Glomerular endothelial cell (primary cell): ENCODE results near the genes GTF2H2 and ZNF366.

DNA sequence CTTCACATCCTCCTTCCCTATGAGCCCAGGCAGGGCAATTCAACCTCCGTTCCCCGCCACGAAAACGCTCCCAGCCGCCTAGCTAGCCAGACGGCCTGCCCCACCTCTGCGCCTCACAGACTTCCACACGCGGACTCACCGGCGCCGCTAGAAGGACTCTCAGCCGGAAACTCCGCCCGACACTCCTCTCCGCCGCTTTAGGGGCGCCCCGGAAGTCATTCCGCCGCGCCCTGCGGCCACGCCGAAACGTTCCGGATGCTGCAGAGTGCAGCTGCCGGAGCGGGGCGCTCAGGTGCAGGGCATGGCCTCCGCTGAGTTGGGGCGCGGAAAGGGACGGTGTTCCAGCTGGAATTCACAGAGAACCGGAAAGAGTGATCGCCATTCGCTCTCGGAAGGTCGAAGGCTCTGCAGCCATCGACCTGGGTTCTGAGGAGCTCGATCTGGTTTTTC lies at the start of gene GTF2H2:
GTF2H2 (minus strand) TSS at position 161 of the 450 bp plus-strand sequence.
- RAMPAGE, long total RNA: no peak

GRCh38 chr5:71441505-71442070 lies 13.9 kb upstream of the BDP1 start:
- RAMPAGE, long total RNA: no peak

DNA sequence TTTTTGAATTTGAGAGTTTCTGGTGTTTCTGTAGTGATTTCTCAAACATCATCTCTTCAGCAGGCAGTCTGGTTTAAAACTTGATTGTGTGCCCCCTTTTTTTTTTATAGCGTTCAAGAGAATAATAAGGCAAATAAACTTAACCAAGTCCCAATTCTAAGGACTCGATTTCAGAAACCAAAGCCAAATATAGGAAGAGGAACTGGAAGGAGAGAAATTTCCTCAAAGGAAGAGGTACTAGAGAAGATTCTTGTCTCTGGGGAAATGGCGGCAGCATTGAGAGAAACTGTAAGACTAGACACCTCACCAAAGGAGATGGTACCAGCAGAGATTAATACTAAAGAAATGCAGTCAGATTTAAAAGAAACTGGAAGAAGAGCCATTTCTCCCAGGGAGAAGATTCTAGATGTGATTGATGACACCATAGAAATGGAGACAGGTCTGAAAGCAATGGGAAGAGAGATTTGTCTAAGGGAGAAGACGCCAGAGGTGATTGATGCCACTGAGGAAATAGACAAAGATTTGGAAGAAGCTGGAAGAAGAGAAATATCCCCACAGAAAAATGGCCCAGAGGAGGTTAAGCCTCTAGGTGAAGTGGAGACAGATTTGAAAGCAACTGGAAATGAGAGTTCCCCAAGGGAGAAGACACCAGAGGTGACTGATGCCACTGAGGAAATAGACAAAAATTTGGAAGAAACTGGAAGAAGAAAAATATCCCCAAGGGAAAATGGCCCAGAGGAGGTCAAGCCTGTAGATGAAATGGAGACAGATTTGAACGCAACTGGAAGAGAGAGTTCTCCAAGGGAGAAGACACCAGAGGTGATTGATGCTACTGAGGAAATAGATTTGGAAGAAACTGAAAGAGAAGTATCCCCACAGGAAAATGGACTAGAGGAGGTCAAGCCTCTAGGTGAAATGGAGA lies 54.2 kb downstream of the BDP1 start:
- RAMPAGE, long total RNA: no peak

DNA sequence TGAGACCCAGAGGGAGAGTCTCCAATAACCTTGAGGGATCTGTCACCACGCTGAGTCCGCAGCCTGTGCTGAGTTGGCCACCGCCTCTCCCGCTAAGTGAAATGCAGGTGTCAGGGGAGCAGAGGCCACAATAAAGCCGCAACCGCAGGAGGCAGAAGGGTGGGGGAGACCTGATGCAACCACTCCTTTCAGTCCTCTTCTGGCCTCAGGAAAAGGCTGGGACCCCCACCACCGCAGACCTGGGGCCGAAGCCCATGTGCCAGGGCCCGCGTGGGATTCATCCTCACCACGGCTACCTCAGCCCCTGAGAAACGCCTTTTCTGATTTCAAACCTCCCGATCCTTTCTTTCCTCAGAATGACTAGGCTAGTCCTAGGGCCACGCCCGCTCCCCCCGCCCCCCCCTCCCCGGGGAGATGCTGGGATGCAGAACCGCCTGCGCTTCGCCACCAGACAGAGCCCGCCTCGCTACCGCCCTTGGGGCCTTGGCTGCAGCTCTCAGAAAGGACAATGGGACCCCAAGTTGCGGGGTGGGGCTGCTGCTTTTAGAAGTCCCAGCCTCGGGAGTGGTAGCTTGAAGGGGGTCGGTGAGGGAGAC lies 719 bp downstream of the MAP1B start:
- RAMPAGE, long total RNA: no peak

DNA sequence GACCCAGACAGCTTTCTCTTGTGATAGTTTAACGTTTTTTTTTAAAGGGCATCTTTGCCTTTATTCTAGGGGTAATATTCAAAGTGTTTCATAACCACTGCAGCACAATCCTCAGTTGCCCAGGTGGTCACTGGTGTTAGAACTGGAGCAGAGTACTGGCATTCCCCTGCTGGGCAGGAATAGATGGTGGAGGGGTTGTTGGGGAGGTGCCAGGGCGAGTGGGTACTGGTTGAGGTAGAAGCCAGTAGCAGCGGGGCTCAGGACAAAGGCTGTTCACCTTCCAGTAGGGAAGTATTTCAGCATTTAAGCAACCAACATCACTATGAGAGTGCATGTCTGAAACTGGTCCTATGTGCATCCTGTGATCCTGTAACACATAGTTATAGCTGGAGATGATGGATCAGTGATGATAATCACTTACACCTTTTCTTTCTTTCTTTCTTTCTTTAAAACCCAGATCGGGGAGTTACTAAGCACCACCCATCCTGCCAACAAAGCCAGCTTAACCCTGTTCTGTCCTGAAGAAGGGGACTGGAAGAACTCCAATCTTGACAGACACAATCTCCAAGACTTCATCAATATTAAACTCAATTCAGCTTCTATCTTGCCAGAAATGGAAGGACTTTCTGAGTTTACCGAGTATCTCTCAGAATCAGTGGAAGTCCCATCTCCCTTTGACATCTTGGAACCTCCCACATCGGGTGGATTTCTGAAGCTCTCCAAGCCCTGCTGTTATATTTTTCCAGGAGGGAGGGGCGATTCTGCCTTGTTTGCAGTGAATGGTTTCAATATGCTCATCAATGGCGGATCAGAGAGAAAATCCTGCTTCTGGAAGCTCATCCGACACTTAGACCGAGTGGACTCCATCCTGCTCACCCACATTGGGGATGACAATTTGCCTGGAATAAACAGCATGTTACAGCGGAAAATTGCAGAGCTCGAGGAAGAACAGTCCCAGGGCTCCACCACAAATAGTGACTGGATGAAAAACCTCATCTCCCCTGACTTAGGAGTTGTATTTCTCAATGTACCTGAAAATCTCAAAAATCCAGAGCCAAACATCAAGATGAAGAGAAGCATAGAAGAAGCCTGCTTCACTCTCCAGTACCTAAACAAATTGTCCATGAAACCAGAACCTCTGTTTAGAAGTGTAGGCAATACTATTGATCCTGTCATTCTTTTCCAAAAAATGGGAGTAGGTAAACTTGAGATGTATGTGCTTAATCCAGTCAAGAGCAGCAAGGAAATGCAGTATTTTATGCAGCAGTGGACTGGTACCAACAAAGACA lies 86.6 kb downstream of the MAP1B start:
- RAMPAGE, long total RNA: no peak

- RAMPAGE, long total RNA: no peak
These were observed 96.2 kb downstream of the MAP1B start for GRCh38 chr5:72203403-72204034.

DNA sequence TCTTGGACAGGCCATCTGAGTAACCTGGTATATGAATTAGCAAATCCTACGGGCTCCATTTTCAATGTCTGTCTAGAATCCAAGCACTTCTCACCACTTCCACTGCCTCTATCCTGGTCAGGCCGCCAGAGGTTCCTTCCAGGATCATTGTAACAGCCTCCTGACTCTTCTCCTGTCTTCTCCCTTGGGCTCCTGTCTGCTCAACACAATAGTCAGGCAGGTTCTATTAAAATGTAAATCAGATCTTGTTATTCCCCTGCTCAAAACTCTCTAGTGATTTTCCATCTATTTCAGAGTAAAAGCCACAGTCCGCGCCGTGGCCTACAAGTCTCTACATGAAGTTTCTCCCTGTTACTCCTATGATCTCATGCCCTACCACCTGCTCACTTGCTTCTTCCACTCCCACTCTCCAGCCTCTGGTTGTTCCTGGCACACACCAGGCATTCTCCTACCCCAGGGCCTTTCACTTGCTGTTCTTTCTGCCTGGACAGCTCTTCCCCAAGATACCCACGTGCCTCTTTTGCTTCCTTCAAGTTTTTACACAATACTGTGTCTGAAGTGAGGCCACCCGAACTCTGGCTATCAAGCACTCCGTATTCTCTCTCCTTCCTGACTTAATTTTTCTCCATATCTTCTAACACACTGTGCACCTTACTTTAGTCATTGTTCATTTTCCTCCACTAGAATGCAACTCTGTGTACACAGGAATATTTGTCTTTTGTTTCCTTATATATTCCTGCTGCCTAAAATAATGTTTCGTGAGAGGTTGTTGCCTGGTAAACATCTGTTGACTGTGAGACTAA lies 21.6 kb downstream of the ZNF366 start:
- RAMPAGE, long total RNA: no peak

DNA sequence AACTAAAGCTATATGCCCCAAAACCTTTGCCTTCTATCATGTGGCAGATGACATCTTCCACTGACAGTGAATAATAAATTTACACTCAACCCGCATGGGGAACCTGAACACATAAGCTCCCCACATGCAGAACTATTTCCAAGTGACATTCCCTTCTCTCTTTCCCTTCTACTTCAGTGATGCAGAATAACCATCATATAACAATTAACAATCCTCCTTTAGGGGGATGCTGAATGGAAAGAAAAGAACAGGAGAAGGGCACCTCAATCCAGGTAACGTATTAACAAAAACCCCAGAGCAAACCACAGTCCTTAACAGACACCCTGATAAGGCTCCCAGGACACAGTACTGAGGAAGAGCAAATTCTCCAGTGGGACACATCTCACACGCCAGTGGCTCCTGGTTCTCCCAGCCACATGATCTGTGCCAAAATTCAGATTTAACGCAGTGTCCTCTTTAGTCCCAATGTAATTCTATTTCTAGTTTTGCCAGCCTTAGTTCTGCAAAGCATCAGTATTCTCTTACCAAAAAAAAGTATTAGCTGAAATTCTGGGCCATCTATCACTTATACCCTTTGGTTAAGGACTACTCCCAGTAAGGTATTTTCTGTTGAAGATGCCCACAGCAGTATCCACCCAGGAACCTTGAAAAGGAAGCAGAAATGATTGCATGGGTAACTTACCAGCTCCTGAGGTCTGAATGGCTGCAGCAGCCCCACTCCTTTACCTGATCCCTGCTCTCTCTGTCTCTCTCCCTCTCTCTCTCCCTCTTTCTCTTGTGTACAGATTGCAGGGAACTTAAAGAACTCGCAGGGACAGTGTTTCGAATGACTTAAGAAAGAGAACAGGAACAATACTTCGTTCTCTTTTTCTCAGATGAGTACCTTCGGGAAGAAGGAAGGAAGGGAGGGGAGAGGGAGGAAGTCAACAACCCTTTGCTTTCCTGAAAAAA lies at the start of gene ZNF366:
ZNF366 (minus strand) TSS at position 842 of the 951 bp plus-strand sequence.
- RAMPAGE, long total RNA: no peak

DNA sequence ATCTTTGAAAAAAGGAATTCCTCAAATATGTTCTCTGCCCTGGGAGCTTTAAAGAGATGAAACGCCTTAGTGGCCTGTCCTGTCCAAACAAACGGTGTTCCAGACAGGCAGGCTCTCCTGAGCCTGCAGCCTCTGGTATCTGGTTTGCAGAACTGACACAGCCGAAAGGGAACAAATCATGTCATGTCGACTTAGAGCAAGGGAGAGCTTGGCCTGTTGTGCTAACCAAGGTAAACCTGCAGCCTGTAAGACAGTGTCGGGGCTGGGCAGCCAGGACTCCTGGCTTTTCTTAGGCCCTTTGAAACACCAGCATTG lies 336 bp upstream of the ZNF366 start:
- RAMPAGE, long total RNA: no peak

GRCh38 chr5:72599378-72600006 lies 92.3 kb upstream of the ZNF366 start:
- RAMPAGE, long total RNA: no peak

DNA sequence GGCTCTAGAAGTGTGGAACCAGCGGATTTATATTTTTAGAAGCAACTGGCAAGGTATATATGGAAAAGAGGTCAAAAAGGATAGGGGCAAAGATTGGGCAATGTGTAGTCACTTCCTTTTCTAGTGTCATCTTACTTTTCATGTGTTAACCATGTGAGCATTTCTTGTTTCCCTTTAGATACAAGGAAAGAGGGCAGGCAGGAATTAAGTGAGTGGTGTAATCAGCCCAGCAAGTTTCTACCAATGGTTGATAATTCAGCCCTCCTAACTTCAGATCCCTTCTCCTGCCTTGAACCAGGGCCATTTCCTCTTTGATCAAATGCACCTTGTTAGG lies 111.6 kb upstream of the ZNF366 start:
- RAMPAGE, long total RNA: no peak

GRCh38 chr5:72901479-72902193 lies 54.2 kb upstream of the FCHO2 start:
- RAMPAGE, long total RNA: no peak

- RAMPAGE, long total RNA: no peak
These were observed 29.3 kb downstream of the FOXD1 start for GRCh38 chr5:73419133-73419915.

DNA sequence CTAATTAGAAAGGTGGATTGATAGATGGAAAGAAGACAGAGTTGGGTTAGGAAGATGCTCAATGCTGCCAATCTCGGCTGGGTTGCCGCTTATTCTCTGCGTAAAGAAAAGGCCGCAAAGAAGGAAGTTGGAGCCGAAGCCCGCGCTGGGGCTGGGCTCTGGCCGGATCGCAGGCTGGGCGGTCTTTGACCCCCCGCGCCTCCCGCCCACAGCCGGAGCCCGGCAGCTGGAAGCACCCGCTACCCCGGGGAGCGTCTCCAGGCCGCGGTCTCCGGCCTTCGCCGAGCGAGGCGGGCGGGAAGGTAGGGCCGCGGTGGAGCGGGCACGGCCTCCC lies 12.1 kb downstream of the FOXD1 start:
- RAMPAGE, long total RNA: no peak

DNA sequence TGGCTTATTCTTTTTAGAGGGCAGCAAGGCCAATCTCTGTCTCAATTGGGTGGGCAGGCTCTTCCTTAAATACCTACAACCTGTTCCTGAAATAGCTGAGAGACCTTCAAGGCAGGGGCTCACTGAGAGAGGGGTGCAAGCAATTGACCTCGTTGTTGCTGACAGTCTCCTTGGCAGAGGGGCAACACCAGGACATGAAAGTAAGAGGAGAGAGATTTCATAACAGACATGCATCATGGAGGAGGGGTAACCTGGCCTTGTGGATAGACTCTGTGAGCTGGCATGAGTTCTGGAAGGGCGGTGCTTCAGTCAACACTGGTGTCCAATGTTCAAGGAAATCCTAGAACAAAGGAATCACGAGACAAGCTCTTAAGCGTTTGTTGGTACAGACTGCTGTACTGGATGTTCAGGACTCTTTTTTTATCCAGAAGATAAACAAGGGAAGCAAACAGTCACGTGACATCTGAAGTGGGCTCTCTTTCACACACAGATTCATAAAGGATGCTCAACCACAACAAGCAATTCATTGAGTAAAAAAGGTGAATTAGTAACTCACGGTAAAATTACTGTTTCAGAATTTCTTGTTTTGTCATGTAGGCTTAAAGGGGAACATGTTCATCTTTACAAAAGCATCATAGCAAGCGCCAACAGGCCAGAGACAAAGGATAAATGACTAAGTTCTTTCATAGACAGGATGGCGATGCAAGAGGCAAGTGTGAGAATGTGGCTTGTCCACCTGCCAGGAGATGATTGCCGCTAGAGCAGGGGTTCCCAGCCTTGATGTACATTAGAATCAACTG lies 20.8 kb downstream of the ANKRA2 start:
- RAMPAGE, long total RNA: no peak

GRCh38 chr5:73565898-73566264 lies 338 bp downstream of the UTP15 start:
- RAMPAGE, long total RNA: no peak

GRCh38 chr5:73813835-73814235 lies 187.8 kb downstream of the ARHGEF28 start:
- RAMPAGE, long total RNA: no peak

- RAMPAGE, long total RNA: no peak
These were observed 221.2 kb downstream of the ARHGEF28 start for GRCh38 chr5:73847267-73847577.

GRCh38 chr5:74185758-74185996 lies 454.9 kb downstream of the ENC1 start:
- RAMPAGE, long total RNA: no peak

- RAMPAGE, long total RNA: no peak
These were observed 102.3 kb downstream of the ENC1 start for GRCh38 chr5:74538183-74538649.